ENCODE data around the genes ARF1 and C1orf35.

DNA sequence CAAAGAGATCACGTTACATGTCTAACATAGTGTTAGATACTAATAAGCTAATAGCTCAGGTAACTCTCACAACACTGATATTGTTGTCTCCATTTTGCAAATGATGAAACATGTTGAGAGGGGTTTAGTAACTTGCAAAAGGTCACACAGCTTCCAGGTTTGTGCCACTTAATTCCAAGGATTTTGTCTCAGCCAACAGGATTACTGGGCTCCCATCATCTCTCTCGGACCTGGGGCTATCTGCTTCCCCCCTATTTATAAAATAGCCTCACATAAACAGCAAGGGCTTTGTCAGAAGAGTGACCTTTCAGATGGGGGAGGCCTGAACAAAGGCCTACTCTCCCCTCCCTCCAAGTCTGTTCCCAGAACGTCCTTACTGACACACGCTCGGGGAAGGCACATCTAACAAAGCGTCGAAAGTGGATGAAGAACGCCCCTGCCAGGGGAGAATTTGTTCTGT lies 81.4 kb downstream of the ITPKB start:
- RRBS, 2 experiments, result no CpG with 5 or more reads among the region's 8 CpGs
CAGE:
- cytosol, long polyA minus RNA, result no peak
- cytosol, long polyA plus RNA, result no peak
- long polyA plus RNA, result no peak
- nucleus, long polyA minus RNA, result no peak
- nucleus, long polyA plus RNA, result no peak

GRCh38 chr1:226660188-226661289 lies 78.5 kb downstream of the ITPKB start:
- RRBS, 2 experiments, result no CpG with 5 or more reads among the region's 21 CpGs
CAGE:
- cytosol, long polyA minus RNA, result no peak
- cytosol, long polyA plus RNA, result no peak
- long polyA plus RNA, result no peak
- nucleus, long polyA minus RNA, result no peak
- nucleus, long polyA plus RNA, result no peak

GRCh38 chr1:226699061-226699572 lies 40.0 kb downstream of the ITPKB start:
- RRBS, 2 experiments, result no CpG with 5 or more reads among the region's 7 CpGs
CAGE:
- cytosol, long polyA minus RNA, result no peak
- cytosol, long polyA plus RNA, result no peak
- long polyA plus RNA, result no peak
- nucleus, long polyA minus RNA, result no peak
- nucleus, long polyA plus RNA, result no peak

GRCh38 chr1:226704480-226705002 lies 34.5 kb downstream of the ITPKB start:
- RRBS, 2 experiments, result no CpG with 5 or more reads among the region's 5 CpGs
CAGE:
- cytosol, long polyA minus RNA, result no peak
- cytosol, long polyA plus RNA, result no peak
- long polyA plus RNA, result no peak
- nucleus, long polyA minus RNA, result no peak
- nucleus, long polyA plus RNA, result no peak

DNA sequence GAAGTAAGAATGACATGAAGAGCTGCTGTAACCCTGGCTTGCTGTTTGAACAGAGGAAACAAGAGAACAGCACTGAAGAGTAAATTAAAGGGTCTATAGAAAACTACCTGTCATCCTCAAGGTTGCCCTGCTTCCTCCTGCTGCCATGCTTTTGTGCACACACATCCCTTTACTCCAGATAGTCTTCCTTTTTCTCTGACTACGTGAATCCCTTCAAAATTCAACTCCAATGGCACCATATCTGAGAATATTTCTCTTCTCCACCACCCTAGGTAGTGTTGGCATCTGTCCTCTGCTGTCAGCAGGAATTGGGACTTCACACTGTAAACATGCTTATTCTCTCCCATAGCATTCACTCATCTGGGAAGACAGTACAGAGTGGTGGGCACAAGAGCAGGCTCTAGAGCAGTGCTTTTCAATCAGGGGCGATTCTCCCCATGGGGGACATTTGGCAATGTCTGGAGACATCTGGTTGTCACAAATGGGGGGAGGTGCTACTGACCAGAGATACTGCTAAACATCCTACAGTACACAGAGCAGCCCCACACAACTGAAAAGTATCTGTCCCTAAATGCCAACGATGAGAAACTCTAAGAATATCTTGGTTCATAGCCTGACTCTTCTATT lies 24.5 kb downstream of the ITPKB start:
- RRBS, 2 experiments, result no CpG with 5 or more reads among the region's 3 CpGs
CAGE:
- cytosol, long polyA minus RNA, result no peak
- cytosol, long polyA plus RNA, result no peak
- long polyA plus RNA, result no peak
- nucleus, long polyA minus RNA, result no peak
- nucleus, long polyA plus RNA, result no peak

DNA sequence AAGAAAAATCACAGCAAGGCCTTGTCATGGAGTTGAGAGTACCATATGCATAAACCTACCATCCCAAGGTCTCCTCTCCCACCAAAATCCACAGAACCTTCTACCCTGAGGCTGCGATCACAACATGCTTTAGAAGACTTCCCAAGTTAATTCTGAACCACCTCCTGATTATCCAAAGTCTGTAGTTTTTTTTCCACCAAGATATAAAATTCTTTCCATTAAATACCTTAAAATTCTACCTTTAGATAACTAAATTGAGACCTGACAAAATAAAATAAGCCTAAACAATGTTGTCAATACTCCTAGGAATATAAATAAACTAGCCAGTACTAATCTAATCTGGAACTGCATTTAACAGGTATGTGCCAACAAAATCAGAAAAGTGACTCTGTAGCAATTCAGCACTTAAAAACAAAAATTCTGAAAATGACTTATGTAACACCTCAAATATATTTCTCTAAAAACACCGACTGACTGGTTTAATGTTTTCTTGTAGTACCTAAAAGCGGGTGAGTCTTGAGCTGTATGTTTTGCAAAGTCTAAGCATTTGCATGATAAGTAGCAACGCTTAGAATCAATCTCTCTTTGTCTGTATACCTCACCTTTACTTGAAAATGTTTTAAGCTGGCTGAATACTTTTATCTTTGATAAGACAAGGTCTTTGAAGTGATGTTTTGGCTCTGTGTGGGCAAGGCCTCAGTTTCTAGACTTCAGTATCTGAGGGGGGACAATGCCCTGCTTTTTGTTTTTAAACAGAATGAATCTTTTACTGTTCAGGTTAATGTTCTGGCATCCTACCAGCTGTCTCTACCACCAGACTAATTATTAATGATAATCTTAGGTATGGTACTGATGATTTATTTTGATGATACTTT lies 8.4 kb downstream of the ITPKB start:
- RRBS, 2 experiments, result no CpG with 5 or more reads among the region's 4 CpGs
CAGE:
- cytosol, long polyA minus RNA, result no peak
- cytosol, long polyA plus RNA, result no peak
- long polyA plus RNA, result no peak
- nucleus, long polyA minus RNA, result no peak
- nucleus, long polyA plus RNA, result no peak

- RRBS, 2 experiments, result no CpG with 5 or more reads among the region's 12 CpGs
CAGE:
- cytosol, long polyA minus RNA, result no peak
- cytosol, long polyA plus RNA, result no peak
- long polyA plus RNA, result no peak
- nucleus, long polyA minus RNA, result no peak
- nucleus, long polyA plus RNA, result no peak
Measured at GRCh38 chr1:226799706-226800604, 60.9 kb upstream of the ITPKB start.

GRCh38 chr1:226827168-226827894 lies 43.1 kb upstream of the PSEN2 start:
- RRBS, 2 experiments, result no CpG with 5 or more reads among the region's 19 CpGs
CAGE:
- cytosol, long polyA minus RNA, result no peak
- cytosol, long polyA plus RNA, result no peak
- long polyA plus RNA, result no peak
- nucleus, long polyA minus RNA, result no peak
- nucleus, long polyA plus RNA, result no peak

- RRBS, 2 experiments, result under 1 to 1% methylated on average over 48 to 52 of the region's 65 CpGs
CAGE:
- cytosol, long polyA minus RNA, result no peak
- cytosol, long polyA plus RNA, result no peak
- long polyA plus RNA, result no peak
- nucleus, long polyA minus RNA, result no peak
- nucleus, long polyA plus RNA, result no peak
Measured at GRCh38 chr1:226870689-226871531, 494 bp downstream of the PSEN2 start.

GRCh38 chr1:226986795-226987687 lies 46.9 kb downstream of the COQ8A start:
- RRBS, 2 experiments, result no CpG with 5 or more reads among the region's 23 CpGs
CAGE:
- cytosol, long polyA minus RNA, result no peak
- cytosol, long polyA plus RNA, result no peak
- long polyA plus RNA, result no peak
- nucleus, long polyA minus RNA, result no peak
- nucleus, long polyA plus RNA, result no peak

GRCh38 chr1:226994651-226995238 lies 54.7 kb downstream of the COQ8A start:
- RRBS, 2 experiments, result 78 to 80% methylated on average over 2 of the region's 17 CpGs
CAGE:
- cytosol, long polyA minus RNA, result no peak
- cytosol, long polyA plus RNA, result no peak
- long polyA plus RNA, result no peak
- nucleus, long polyA minus RNA, result no peak
- nucleus, long polyA plus RNA, result no peak

- RRBS, 2 experiments, result no CpG with 5 or more reads among the region's 2 CpGs
CAGE:
- cytosol, long polyA minus RNA, result no peak
- cytosol, long polyA plus RNA, result no peak
- long polyA plus RNA, result no peak
- nucleus, long polyA minus RNA, result no peak
- nucleus, long polyA plus RNA, result no peak
Measured at GRCh38 chr1:227030904-227031650, 91.0 kb downstream of the COQ8A start.

DNA sequence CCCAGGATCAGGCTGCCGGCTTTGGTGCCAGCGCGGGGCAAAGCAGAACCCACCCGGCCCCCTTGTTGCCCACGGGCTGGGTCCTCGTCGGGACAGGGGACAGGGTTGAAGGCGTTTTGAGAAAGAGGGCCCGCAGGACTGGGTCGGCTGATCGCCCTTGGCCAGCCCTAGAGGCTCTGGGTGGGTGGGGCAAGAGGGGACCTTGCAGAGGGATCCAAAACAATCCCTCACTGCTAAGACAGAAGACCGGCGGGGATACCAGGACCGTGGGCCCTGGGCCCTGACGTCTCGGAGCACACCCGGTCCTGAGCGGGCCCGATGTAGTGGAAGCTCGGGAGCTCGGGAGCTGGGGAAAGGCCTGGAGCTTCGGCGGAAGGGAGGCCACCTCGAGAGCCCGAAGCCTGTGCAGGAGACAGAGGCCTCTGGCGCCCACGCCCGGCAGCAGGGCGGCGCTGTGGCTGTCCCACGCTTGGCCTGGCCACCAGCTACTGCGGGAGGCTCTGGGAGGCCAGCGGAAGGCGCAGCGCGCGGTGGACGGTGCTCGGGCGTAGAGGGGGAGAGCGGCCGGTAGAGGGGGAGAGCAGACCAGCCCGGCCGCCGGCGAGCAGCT lies 2.8 kb upstream of the ZNF678 start:
- RRBS, 2 experiments, result 79 to 86% methylated on average over 5 to 8 of the region's 46 CpGs
CAGE:
- cytosol, long polyA minus RNA, result no peak
- cytosol, long polyA plus RNA, result no peak
- long polyA plus RNA, result no peak
- nucleus, long polyA minus RNA, result no peak
- nucleus, long polyA plus RNA, result no peak

GRCh38 chr1:227734384-227734953 lies 633 bp downstream of the JMJD4 start:
- RRBS, 2 experiments, result no CpG with 5 or more reads among the region's 18 CpGs
CAGE:
- cytosol, long polyA minus RNA, result no peak
- cytosol, long polyA plus RNA, result no peak
- long polyA plus RNA, result no peak
- nucleus, long polyA minus RNA, result no peak
- nucleus, long polyA plus RNA, result no peak

- RRBS, 2 experiments, result no CpG with 5 or more reads among the region's 5 CpGs
CAGE:
- cytosol, long polyA minus RNA, result no peak
- cytosol, long polyA plus RNA, result no peak
- long polyA plus RNA, result no peak
- nucleus, long polyA minus RNA, result no peak
- nucleus, long polyA plus RNA, result no peak
Measured at GRCh38 chr1:227757717-227758316, 22.6 kb downstream of the SNAP47 start.

GRCh38 chr1:228001762-228002115 lies 5.1 kb upstream of the WNT3A start:
- RRBS, 2 experiments, result no CpG with 5 or more reads among the region's 7 CpGs
CAGE:
- cytosol, long polyA minus RNA, result no peak
- cytosol, long polyA plus RNA, result no peak
- long polyA plus RNA, result no peak
- nucleus, long polyA minus RNA, result no peak
- nucleus, long polyA plus RNA, result no peak

GRCh38 chr1:228082305-228082848 lies at the start of gene ARF1:
ARF1 (plus strand) TSS chr1:228082708.
- RRBS, 2 experiments, result 1 to 2% methylated on average over 31 of the region's 63 CpGs
CAGE:
- cytosol, long polyA minus RNA, result start-site peak on the plus strand at chr1:228082722-228082730, 59 reads
- cytosol, long polyA plus RNA, result start-site peak on the plus strand at chr1:228082706-228082752, 1,776 and 3,258 reads in 2 replicates
- long polyA plus RNA, result start-site peak on the plus strand at chr1:228082697-228082752, 5,370 and 4,815 reads in 2 replicates
- nucleus, long polyA minus RNA, result no peak
- nucleus, long polyA plus RNA, result start-site peak on the plus strand at chr1:228082721-228082752, 664 and 713 reads in 2 replicates

- RRBS, 2 experiments, result 91 to 94% methylated on average over 1 to 2 of the region's 9 CpGs
CAGE:
- cytosol, long polyA minus RNA, result no peak
- cytosol, long polyA plus RNA, result no peak
- long polyA plus RNA, result no peak
- nucleus, long polyA minus RNA, result no peak
- nucleus, long polyA plus RNA, result no peak
Measured at GRCh38 chr1:228087832-228088358, 5.4 kb downstream of the ARF1 start.

DNA sequence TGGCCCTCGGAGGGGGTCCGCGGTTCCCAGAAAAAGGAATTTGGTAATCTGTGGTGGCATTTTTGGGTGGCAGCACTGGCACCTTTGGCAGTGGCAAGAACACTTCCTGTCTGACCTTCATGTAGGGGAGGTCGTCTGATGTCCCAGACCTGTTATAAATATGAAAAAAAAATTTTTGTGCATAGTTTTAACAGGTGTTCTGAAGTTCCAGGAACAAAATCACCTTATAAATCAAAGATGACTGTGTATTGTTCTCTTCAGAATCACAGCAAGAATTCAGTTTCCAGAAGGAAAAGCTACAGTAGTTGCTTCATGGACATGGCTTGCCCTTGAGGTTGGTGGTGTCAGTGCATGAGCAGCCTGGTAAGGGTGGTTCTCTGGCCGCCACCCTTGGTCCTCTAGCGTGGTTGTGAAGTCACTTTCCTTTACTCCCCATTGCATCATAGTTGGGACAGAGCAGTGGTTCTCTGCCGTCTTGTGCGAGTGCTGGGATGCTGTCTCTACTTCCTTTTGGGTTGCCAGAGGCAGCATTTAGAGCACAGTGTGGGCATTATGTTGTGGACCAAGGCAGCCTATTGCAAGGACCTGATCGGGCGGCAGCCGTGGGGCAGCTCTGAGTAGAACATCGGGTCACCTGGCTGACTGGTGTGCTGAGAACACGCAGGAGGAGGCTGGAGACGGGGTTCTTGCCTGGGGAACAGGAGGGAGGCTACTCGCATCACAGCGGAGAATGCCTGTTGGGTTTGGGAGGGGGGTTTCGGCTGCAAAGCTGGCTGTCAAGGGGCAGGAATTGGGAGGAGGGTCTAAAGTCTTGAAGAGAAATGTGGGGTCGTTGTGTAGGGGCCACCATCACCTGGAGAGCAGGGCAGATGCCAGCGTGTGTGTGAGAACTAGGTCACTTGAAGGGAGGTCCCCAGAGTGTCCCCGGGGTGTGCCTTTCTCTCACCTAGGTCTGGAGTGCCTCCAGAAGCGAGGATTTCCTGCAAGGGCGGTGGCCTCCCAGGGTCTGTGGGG lies 6.2 kb downstream of the ARF1 start:
- RRBS, 2 experiments, result no CpG with 5 or more reads among the region's 22 CpGs
CAGE:
- cytosol, long polyA minus RNA, result no peak
- cytosol, long polyA plus RNA, result no peak
- long polyA plus RNA, result no peak
- nucleus, long polyA minus RNA, result no peak
- nucleus, long polyA plus RNA, result no peak

DNA sequence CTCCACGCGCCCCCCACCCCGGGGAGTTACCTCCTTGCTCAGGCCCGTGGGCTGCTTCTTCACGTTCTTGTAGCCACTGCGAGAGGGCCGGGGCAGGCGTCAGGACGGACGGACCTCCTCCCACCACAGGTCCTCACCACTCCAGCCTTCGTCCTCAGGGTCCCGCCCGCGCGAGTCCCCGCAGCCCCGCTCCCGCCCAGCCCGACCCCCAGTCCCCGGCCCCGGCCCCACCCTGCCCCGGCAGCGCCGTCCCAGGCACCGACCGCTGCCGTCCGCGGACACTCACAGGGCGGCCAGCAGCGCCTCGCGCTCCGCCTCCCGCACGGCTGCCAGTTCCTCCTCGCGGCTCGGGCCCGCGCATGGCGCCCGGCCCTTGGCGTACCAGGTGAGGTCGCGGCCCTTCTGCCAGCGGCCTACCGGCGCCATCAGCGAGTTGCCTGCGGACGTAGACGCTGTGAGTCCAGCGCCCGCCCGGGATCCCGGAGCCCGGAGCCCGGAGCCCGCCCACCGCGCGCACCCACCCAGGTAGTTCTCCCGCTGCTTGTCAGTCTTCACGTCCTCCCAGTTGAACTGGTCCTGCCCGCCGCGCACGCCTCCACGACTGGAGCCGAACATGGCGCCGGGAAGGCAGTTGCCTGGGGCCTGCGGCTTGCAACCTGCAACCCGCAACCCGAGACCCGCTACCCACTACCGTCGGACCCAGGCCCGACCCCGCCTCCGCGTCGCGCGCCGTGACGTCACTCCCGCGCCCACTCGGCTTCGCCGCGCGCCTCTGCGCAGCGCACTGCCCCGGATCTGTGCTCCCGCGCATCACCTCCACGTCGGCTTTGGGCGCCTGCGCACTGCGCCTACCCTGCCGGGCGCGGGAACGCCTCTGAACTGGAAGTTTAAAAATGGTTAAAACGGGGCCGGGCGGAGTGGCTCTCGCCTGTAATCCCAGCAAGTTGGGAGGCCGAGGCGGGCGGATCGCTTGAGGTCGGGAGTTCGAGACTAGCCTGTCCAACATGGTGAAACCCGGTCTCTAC lies at the start of gene C1orf35:
Gene C1orf35 (minus strand): TSS at position 713 of the 1,025 bp plus-strand sequence.
- RRBS, 2 experiments, result 1 to 2% methylated on average over 31 to 39 of the region's 120 CpGs
CAGE:
- cytosol, long polyA minus RNA, result start-site peak on the minus strand centred at position 665 of the sequence, 56 bp wide, 60 reads
- cytosol, long polyA plus RNA, result start-site peak on the minus strand centred at position 684 of the sequence, 77 bp wide, 277 and 549 reads in 2 replicates; start-site peak on the minus strand centred at position 824 of the sequence, 66 bp wide, 16 and 28 reads in 2 replicates
- long polyA plus RNA, result start-site peak on the minus strand centred at position 748 of the sequence, 205 bp wide, 379 and 503 reads in 2 replicates
- nucleus, long polyA minus RNA, result start-site peak on the minus strand centred at position 738 of the sequence, 161 bp wide, 9 reads
- nucleus, long polyA plus RNA, result start-site peak on the minus strand centred at position 679 of the sequence, 86 bp wide, 403 and 520 reads in 2 replicates